Lung (tissue), 4 donors: ENCODE data around the gene LMF1.

GRCh38 chr16:16622-17394, 36.6 kb downstream of the POLR3K start:
- PRO-cap: unidirectional peak, minus-strand start at chr16:16935
- RAMPAGE, long total RNA: no peak
- RRBS: no CpG with 5 or more reads among the region's 14 CpGs

DNA sequence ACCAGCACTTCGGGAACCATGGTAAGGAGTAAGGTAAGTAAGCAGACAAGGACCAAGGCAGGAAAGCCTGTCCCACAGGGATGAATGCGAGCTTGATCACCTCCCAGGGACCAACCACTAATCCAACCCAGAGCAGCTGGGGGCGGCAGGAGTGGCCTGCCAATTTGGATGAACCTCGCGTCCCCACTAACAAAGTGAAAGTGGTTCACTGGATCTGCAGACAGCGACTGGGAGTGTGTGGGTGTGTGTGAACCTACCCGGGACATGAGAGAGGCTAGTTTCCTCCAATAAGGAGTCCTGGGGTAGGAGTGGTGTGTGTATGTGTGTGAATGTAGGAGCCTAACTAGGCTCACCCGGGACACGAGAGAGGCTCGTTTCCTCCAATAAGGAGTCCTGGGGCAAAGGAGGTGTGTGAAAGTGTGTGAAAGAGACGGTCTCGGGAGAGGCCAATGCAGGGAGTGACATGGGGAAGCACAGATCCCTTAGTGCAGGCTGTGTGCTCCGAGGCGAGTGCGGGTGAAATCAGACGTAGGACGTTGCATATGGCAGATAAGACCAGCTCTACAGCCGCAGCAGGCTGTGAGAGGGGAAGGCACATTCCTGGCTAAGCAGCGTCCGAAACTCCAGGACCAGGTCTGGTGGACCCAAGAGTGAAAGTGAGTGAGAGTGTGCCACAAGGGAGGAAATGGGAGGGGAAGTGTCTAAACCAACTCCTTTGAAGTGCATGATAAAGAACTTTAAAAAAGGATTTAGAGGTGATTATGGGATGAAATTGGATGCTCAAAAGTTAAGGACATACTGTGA, 11.5 kb downstream of the POLR3K start:
- PRO-cap: no peak
- RAMPAGE, long total RNA: no peak
- RRBS: 76% methylated on average over 1 of the region's 20 CpGs

- PRO-cap: no peak
- RAMPAGE, long total RNA: no peak
- RRBS: 79% methylated on average over 3 of the region's 17 CpGs
Measured at GRCh38 chr16:67940-68517, 4.4 kb downstream of the RHBDF1 start.

DNA sequence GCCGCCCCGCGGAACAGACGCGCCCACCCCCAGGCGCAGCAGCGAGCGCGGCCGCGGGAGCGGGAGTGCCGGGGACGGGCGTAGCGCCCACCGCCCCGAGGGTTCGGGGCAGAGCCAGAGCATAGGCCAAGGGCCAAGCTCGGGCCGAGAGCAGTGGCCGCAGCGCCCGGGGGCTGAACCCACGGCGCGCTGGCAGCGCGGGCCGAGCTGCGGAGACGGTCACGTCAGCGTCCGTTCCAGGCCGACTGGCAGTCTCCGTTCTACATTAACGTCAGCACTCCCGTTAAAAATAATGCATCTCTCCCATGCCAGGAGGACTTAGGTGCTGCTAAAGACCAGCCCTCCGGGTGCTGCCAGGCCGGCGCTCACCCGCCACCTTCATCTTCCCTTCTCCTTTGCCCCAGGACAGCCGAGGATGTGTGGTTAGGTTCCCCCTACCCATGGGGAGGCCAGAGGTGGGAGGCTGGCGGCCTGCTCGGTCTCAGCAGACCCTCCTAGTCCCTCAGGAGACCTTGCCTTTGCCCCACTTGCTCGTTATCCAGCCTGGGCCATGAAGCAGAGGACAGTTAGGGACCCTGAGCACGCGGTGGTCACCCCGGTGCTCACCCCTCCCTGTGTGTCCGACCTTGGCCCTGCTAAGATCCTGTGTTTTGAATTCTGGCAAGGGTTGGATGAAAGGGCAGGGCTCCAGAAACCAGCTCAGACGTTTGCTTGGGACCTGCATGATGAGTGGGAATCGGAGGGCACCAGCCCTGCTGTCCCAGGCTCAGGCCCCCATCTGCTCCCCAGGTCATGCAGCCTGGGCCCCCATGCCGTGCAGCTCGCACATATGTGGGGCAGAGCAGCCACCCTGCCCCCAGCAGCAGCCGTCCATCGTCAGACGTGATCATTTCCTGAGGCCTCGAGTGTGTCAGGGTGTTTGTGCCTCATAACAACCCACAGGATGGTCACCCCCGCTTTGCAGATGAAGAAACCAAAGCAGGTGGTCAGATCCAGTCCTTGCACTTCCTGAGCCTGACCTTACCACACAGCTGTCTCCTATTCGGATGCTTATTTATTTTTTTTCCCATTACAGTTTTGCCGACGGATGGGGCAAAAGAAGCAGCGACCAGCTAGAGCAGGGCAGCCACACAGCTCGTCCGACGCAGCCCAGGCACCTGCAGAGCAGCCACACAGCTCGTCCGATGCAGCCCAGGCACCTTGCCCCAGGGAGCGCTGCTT, 735 bp downstream of the MPG start:
- PRO-cap: no peak
- RAMPAGE, long total RNA: no peak
- RRBS: under 1% methylated on average over 17 of the region's 70 CpGs

DNA sequence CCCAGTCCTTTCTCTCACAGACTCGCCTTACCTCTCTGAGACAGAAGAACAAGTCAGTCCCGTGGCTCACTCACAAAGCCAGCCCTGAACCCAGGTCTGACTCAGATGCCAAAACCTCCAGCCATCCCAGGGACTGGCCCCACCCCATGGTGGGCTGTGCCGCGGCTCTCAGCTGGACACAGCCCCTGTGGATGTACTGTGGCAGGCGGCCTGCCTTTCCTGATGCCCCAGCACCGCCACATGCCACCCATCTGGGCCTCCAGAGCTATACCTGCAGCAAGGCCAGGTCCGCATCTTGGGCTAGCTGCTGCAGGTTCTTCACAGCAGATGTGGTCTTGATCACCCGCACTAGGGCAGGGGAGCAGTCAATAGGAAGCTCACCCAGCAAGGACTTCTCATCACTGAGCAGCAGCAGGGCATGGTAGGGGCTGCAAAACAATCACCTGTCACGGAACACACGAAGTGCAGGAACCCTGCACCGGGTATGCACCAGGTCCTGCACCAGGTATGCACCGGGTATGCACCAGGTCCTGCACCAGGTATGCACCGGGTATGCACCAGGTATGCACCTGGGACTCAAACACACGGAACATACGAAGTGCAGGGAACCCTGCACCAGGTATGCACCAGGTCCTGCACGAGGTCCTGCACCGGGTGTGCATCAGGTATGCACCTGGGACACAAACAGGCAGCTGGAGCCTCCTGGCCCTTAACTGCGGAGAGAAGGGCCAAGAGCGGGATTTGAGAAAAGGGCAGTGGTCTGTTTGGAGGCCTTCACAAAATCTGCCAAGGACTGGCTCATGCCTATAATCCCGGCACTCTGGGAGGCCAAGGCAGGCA, 20.1 kb downstream of the MPG start:
- PRO-cap: no peak
- RAMPAGE, long total RNA: no peak
- RRBS: 90% methylated on average over 2 of the region's 20 CpGs

GRCh38 chr16:205787-206371, 23.4 kb downstream of the LUC7L start:
- PRO-cap: no peak
- RAMPAGE, long total RNA: no peak
- RRBS: no CpG with 5 or more reads among the region's 13 CpGs

DNA sequence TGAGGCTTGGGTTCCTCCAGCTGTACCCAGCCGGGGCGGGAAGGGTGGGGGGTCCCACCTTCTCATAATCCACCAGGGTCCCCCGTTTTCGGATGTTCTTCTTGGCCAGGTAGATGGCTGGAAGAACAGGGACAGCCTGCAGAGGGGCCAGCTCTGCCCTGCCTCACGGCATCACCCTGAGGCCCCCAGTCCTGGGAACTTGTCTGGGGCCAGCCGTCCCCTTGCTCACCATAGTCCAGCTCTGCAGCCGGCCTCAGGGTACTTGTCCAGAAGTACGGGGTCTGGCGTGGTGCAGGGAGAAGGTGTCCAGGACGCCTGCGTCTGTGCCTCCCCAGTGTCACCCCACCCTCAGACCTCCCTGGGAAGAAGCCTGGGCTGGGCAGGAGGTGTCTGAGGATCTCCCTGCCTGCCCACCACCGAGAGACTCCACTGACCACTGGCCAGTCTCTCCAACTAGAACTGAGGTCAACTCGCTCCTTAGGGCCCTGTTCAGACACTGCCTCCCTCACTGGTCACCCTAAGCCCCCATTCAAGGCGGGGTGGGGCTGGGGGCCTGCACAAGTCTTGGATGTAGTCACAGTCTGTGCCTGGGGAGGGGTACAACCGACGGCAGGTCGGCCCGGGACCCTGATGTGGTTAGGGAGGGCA, 1.6 kb downstream of the RGS11 start:
- PRO-cap: no peak
- RAMPAGE, long total RNA: no peak
- RRBS: 70% methylated on average over 1 of the region's 18 CpGs

DNA sequence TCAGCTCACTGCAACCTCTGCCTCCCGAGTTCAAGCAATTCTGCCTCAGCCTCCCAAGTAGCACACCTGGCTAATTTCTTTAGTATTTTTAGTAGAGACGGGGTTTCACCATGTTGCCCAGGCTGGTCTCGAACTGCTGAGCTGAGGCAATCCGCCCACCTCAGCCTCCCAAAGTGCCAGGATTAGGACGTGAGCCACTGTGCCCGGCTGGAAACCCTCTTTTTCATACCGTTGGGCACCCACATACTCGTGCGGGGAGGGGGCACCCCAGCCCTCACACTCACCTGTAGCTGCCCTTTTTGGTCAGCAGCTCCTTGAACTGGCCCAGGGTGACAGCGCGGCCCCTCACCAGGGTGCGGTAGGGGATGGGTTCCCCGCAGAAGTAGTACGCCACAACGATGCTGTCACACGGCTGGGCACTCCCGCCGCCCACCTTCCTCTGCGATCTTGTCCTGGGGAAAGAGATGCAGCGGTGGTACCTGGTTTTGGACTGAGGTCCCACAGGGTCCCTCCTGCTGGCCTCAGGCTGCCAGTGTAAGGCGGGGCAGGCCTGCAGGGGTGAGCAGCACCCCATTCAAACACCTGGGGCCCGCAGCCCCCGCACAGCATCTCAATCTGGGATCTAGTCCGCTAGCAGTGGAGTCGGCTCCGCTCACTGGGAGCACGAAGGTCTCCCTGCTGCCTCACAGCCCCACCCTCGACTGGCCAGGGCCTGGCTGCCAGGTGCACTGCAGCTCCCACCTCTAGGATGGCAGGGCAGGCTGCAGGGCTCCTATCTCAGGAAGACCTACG, 6.4 kb downstream of the PDIA2 start:
- PRO-cap: no peak
- RAMPAGE, long total RNA: no peak
- RRBS: no CpG with 5 or more reads among the region's 29 CpGs

DNA sequence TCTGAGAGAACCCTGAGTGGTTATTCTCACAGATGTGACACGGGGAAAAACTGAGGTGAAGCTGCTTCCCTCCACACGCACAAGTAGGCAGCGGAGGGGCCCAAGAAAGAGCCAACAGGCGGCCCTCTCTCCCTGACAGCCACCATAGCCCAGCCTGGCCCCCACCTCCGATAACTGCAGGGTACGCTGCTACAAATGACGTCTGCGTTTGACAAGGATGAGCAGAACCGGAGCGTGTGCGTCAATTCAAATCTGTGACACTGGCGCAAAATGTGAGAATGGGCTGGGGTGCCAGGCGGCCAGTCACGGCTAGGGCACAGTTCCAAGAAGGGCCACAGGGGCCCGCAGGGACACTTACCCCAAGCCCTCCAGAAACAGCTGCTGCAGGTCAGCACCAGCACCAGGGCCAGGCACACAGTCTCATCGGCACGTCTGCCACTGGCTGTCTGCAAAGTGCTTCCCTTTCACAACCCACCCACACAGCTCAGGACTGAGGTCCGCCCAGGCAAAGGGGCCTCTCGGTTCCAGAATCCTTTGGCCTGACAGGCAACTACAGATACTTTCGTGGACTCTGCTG, 14.5 kb downstream of the AXIN1 start:
- PRO-cap: no peak
- RAMPAGE, long total RNA: no peak
- RRBS: no CpG with 5 or more reads among the region's 20 CpGs

GRCh38 chr16:369320-369890, 933 bp downstream of the MRPL28 start:
- PRO-cap: no peak
- RAMPAGE, long total RNA: no peak
- RRBS: 29% methylated on average over 5 of the region's 22 CpGs

DNA sequence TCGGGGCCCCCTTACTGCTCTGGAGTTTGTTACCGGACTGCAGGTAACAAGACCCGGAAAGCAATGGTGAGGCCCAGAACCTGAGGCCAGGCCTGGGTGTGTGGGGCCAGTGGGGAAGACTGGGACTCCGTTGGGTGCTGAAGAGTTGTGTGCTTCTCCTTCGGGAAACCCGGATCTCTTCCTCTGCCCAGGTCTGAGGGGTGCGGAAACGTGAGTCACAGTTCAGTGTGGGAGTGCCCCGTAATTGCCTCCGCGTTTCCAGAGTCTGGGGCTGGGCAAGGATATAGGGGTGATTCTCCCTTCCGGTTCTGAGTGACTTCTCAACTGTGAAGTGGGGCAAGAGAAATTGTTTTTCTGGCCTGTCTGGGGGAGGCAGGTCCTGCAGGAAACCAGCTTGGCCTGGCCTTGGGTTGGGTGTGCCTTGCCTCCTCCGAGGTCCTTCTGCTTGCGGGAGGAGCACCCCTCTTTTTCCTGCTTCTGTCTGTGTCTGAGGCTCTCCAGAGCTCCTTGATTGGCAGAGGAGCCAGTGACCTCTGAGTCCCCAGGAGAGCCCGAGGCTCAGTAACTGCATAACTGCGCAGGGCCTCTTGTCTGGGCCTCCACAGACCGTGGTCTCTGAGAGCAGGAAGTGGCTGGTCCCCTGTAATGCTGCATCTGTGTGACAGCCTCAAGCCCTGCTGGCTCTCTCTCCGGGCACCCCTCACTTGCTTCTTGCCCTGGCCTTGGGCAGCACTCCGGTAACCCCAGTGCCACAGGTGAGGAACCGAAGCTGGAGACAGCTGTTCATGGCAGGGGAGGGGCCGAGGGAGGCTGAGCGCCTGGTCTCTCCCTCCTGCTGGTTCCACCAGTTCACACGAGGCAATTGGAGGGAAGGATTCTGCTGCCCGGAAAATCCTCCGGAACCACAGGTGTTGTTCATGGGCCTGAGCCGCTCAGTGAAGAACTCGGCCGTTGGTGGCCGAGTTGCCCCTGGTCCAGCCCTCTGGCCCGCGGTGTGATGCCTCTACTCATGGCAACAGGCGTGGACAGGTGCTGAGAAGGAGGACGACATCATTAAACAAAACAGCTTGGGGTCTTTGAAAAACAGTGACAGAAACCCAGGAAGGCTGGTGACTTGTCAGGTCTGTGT, 1.5 kb downstream of the CAPN15 start:
- PRO-cap: unidirectional peak, minus-strand start at position 185 of the sequence
- RAMPAGE, long total RNA: no peak
- RRBS: 22% methylated on average over 6 of the region's 33 CpGs

DNA sequence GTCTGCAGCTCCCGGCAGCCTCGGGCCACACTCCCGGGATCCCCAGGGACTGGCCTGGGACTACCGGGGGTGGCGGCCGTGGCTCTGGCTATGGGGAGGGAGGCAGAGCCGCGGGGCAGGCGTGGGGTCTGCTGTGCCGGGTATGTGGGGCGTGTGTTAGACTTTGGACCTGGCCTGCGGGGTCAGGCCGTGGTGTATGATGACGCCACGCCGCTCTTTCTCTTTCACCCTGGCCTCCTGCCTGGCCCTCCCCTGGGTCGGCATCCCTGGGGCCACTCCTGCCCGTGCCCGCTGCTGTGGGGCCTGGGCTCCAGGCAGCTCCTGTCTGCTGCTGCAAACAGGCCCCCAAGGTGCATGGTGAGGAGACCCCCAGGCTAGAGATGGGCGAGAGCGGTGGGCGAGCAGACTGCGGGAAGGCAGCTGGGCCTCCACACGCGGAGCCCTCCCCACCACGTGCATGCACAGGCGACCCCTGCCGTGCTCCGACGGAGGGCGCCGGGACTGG, 15.8 kb downstream of the CAPN15 start:
- PRO-cap: no peak
- RAMPAGE, long total RNA: no peak
- RRBS: 91% methylated on average over 7 of the region's 32 CpGs

DNA sequence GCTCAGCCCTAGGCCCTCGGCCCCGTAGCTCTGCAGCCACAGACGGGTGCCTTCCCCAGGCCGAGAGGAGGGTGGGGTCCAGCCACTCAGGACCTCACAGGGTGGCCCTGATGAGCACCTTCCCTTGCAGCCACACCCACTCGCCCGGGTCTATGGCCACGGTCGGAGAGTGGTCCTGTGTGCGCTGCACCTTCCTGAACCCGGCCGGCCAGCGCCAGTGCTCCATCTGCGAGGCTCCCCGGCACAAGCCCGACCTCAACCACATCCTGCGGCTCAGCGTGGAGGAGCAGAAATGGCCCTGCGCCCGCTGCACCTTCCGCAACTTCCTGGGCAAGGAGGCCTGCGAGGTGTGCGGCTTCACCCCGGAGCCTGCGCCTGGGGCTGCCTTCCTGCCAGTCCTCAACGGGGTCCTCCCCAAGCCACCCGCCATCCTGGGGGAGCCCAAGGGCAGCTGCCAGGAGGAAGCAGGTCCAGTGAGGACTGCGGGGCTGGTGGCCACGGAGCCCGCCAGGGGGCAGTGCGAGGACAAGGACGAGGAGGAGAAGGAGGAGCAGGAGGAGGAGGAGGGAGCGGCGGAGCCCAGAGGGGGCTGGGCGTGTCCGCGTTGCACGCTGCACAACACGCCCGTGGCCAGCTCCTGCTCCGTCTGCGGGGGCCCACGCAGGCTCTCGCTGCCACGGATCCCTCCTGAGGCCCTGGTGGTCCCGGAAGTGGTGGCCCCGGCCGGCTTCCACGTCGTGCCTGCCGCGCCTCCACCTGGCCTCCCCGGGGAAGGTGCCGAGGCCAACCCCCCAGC, 13.3 kb upstream of the PRR35 start:
- PRO-cap: no peak
- RAMPAGE, long total RNA: no peak
- RRBS: 69% methylated on average over 13 of the region's 53 CpGs

GRCh38 chr16:585105-586004, 4.5 kb upstream of the RAB40C start:
- PRO-cap: no peak
- RAMPAGE, long total RNA: no peak
- RRBS: no CpG with 5 or more reads among the region's 23 CpGs

DNA sequence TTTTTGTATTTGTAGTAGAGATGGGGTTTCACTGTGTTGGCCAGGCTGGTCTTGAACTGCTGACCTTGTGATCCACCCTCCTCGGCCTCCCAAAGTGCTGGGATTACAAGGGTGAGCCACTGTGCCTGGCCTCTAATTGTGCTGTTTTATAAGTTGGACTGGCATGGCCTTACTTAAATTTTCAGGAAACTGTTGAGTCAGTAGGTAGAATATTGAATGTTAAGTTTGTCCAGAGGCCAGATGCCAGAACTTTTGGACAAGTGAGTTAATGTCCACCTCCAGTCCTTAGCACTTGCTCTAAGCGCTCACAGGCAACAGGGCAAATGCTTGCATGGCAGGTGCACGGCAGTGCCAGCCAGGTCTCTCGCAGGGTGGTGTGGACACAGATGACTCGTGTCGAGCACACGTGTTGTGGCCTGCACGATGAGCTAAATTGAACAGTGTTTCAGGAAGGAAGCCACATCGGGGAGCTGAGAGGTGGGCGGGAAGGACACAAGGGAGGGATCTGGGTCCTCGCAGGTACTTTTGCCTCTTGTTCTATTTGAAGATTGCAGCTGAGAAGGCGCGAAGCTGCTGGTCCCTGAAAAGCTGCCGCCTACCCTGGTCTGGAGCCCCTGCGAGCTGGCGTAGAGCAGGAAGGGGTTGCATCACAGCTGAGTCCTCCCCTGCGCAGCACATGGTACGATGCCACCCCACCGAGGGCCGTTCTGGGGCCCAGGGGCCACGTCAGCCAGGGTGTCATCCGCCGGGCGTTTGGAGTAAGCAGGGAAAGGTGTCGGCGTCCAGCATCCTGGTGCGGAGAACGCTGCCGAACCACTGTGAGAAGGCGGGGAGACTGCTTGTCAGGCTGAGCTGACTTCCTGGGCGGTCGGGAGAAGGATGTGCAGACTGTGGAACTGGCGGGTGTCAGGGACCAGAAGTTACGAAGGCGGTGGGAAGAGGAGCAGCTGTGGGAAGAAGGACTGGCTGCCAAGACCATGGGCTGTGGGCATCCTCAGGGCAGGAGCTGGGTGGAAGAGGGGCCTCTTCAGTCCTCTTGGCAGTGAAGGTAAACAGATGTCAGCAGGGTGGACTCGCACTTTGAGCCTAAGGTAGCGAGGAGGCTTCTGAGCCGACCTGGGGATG, 6.3 kb downstream of the RAB40C start:
- PRO-cap: no peak
- RAMPAGE, long total RNA: no peak
- RRBS: no CpG with 5 or more reads among the region's 38 CpGs

DNA sequence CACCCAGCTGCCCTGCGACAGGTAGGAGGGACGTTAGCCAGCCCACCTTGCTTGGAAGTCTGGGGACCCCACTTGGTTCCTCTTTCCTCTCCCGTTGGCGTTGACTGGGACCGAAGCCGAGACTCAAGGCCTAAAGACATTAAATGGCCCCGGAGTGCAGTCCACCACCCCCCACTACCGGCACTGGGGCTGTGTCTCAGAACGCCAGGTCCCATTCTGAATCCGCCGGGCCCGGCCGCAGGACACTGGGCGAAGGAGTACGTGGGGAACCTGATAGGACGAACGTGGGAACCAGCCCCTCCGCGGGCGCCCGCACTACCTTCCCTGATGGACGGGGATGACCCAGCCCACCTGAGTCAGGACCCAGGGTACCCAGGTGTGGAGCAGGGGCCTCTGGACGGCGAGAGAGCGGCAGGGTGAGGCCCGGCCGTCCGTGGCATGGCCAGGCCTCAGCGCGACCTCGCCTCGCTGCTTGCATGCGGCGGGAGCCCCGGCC, 513 bp upstream of the WDR90 start:
- PRO-cap: no peak
- RAMPAGE, long total RNA: no peak
- RRBS: 5% methylated on average over 13 of the region's 35 CpGs

DNA sequence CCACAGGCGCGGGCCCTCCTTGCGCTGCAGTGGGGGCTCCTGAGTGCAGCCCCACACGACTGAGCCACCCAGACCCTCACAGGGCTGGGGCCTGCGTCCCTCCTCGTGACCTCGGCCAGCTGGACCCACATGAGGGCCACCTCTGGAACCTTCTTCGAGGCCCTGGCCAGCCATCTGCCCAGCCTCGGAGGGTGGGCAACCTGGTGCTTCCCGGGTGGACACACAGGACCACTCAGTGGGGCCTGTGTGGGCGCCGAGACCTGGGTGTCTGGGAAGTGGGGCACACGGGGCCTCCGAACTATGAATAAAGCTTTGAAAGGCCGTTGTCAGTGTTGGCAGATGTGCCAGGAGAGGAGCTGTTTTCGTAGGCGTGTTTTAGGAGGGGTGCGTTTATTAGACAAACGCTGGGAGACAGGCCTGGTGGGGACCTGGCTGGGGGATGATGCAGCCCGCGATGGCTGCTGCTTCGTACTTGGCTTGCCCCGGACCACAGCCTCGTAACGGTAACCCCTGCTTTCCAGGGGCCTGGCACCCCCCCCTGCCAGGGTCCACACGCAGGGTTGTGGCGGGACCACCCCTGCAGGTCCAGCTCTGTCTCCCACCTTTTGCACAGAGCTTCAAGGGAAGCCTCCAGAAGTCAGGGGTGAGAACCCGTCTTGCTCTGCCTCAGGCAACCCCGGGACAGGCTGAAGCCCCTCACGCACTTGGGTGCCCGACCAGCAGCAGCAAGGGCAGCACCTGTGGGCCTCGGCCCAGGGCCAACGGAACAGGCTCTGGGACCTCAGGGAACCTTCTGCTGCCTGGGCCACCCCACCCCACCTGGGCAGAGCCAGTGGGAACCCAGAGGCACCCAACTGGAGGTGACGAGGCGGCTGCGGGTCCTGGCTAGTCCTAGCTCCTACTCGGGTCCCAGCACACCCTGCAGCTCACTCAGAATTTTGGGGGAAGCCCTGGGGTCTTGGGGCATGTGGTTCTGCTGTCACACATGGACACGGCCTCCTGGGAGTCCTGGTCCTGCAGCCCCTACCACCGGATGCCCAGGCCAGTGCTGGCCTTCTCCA, 2.8 kb downstream of the HAGHL start:
- PRO-cap: no peak
- RAMPAGE, long total RNA: no peak
- RRBS: no CpG with 5 or more reads among the region's 39 CpGs

- PRO-cap: no peak
- RAMPAGE, long total RNA: no peak
- RRBS: no CpG with 5 or more reads among the region's 25 CpGs
Measured at GRCh38 chr16:751761-752271, 8.7 kb upstream of the MSLN start.

- PRO-cap: bidirectional peak, plus-strand start at chr16:971192, minus-strand start at chr16:970960
- RAMPAGE, long total RNA: no peak
- RRBS: 2% methylated on average over 48 of the region's 102 CpGs
Measured at GRCh38 chr16:970377-971264, at the start of gene LMF1. LMF1 (minus strand) TSS chr16:970984.

DNA sequence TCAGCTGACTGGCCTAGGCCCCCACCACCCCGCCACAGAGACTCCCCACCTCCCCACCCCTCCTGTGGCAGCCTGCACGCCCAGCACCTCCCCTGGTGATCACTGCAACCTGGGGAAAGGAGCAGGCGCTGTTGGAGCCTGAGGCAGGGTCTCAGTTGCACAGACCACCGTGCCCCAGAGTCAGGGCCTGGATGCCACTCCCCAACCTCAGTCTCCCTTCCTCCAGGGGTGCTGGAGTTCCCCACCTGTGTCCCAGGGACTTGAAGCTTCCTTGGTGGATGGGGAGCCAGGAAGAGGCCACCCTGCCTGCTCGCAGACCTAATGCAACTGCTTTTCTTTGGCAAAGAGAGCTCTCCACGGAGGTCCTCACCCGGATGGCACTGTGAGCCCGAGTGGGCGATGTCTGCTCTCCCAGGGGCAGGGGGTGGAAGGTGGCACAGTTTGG, 2.2 kb upstream of the SOX8 start:
- PRO-cap: no peak
- RAMPAGE, long total RNA: no peak
- RRBS: 69% methylated on average over 3 of the region's 9 CpGs